H7 (cell line): Measurements from ENCODE around the gene CYP21A2.

GRCh38 chr6:31821913-31822993 lies 5.3 kb upstream of the HSPA1B start:
- RAMPAGE, long total RNA: no peak

GRCh38 chr6:31836190-31836759 lies 8.7 kb downstream of the HSPA1B start:
- RAMPAGE, long total RNA: no peak

DNA sequence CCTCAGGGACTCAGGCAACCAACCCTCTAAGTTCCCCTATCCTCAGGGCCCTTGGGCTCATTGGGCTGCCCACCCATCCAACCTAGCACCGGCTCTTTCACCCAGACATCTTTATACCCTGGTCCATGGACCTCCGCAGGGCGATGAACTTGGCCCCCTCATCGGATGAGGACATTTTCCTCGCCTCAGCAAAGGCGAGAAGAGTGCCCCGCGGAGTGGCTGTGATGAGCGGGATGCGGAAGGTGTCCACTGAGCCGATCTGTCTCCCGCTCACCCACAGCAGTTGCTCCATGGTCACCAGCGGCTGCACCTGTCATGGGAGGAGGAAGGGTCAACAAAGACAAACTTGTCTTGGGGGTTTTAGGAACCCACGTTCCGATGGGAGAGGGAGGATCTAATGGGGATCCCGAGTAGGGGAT lies 730 bp downstream of the NEU1 start:
- RAMPAGE, long total RNA: no peak

- RAMPAGE, long total RNA: no peak
Measured at GRCh38 chr6:31874291-31875098, 4.3 kb downstream of the SLC44A4 start.

- RAMPAGE, long total RNA: no peak
Measured at GRCh38 chr6:31900796-31901190, 1.1 kb downstream of the ZBTB12 start.

DNA sequence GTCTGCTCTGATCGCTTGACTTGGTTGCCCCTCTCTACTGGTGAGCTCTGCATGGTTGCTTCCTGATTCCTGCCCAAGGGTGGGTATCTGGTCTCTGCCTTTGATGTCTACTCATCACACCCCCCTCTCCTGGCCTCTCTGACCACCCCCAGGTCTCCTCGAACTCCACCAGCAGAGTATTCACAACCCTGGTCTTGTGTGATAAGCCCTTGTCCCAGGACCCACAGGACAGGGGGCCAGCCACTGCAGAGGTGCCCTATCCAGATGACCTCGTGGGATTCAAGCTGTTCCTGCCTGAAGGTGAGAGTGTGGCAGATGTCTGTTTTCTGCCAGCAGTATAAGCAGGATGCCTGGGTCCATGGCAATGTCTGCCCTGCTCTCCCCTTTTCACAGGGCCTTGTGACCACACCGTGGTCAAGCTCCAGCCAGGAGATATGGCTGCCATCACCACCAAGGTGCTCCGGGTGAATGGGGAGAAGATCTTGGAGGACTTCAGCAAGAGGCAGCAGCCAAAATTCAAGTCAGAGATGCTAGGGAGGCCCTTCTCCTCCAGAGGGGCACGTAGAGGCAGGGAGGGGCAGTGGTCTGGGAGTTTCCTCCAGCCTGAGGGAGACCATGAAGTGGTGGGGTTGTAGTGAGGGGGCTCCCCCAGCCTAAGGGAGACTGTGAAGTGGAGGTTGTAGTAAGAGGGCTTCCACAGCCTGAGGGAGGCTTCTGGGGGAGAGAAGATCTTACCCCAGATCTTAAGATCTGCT lies 4.2 kb downstream of the DXO start:
- RAMPAGE, long total RNA: no peak

- RAMPAGE, long total RNA: no peak
Measured at GRCh38 chr6:32037882-32039125, at the start of gene CYP21A2. Gene CYP21A2, plus strand, starts transcription at chr6:32038415.

DNA sequence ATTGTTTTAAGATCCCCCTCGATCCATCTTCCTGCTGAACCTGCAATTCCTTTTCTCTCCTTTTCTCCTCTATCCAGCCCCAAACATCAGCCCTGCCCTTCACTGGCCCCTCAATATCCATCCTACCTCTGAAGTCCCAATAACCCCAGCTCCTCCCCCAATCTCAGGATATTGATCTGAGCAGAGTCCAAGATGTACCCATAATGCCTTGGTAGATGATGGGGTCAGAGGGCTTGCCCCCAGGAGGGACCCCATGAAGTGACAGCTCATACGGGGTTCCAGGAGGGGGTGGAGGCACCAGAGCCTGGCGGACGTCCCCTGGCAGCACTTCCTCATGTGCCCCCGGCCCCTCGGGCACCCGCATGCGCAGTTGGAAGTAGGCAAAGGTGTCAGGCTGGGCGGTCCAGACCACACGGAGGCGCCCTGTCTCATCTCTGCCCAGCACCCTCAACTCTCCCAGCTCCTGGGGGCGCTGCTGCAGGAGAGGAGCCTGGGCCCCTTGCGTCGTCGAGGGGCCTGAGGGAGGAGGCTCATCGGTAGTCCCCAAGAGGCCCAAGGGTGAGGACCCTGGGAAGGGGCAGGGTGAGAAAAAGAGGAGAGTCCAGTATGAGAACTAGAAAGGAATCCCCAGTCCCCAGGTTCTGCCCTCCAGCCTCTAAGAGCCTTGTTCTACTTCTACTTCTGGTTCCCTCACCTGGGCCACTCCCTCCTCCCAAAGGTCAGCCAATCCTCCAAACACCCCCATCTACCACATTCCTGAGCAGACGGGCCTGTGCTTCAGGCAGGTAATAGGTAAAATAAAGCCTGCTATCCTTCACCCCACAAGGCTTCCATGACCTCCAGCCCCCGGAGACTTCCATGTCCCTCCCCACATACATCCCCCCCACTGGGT lies 23.3 kb downstream of the TNXB start:
- RAMPAGE, long total RNA: no peak

- RAMPAGE, long total RNA: no peak
Measured at GRCh38 chr6:32110554-32111085, 1.5 kb upstream of the TNXB start.

DNA sequence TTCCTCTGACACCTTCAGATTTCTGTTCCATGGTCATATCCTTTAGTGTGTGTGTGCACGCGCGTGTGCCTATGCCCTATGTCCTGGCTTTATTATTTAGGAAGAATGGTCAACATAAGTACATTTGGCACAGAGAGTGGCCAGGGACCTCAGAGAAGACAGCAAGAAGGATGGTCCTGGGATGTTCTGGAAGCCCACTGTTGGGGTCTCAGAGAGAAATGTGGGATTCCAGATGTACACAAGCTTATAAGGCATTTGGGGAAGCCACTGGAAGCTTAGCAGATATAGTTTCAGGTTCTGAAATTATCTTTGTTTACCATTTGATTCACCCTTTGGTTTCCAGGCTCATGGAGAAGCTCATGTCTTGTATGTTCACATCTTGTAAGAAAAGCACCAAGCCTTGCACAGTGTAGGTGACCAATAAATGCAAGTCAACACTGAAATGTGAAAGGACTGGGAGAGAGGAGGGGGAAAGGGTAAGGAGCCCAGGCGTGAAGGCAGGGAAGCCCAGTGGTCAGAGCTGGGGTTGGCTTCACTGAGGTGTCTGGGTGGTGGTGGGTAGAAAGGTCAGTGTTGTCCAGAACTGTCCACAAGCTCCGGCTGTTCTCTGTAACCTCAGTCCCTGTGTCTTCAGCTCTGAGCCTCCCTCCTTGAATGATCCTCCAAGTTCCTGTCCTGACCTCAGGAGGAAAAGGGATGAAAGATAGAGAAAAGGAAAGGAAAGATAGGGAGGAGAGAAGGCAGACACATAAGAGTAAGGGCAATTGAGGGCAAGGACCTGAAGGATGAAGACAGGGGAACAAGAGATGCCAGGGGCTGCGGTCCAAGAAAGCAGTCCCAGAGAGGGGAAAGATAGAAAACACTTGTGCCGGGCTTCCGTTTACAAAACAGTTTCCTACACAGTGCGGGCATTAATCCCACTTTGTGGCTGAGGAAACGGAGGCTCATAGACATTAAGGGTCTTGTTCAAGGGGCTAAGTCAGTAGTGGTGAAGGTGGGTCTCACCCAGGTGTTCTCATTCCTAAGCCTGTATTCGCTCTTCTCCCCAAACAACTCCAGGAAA lies 2.3 kb upstream of the TNXB start:
- RAMPAGE, long total RNA: no peak

DNA sequence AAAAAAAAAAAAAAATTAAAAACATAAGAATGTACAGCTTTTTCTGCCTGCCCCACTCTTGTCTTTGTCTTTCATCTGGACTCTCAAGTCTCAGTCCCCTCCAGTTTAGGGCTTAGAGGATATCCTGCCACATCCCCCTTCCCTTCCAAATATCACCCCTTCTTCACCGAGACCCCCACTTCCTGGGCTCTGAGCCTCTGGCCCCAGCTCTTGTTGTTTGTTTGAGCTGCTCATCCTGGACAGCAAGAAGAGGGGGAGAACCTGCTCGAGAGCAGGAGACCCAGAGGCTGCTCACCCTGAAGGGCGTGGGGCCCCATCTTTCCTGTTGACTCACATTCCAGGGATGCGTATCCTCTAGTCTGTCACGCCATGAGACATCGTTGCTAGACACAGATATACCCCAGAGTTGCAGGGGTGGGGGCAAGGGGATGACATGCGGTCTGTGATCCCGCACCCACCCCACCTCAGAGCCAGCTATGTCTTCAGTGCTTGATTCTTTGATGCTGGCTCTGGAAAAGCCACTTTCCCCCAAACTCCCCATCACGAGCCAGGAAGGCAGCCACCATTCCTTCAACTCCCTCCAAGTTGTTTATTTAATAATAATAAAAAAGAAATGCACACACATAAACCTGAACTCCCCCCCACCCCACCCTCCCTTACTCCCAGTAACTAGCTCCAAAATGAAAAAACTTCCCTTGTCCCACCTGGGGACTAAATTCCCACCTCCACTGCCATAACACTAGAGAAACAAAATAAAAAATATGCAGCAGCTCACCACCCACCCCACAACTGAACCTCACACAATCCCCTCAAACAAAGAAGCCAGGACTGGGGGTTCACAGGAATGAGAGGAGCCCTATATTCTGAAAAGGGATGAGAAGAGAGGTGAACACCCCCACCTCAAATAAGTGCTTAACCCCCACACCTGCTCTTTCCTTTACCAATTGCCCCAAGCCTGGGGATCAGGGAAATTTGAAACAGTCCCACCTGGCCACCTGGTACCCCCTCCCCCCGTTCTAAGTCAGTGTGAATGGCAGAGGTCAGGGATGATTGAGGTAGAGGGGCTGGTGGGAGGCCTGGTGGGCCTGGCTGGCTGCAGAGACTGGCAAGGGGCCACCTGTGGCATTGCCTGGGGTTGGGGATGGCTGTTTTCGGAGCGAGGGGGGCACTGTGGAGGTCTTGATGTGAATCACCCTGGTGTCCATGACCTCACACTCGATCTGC lies 6.0 kb upstream of the TNXB start:
- RAMPAGE, long total RNA: no peak

GRCh38 chr6:32162748-32163477 lies 1.5 kb upstream of the EGFL8 start:
- RAMPAGE, long total RNA: no peak

DNA sequence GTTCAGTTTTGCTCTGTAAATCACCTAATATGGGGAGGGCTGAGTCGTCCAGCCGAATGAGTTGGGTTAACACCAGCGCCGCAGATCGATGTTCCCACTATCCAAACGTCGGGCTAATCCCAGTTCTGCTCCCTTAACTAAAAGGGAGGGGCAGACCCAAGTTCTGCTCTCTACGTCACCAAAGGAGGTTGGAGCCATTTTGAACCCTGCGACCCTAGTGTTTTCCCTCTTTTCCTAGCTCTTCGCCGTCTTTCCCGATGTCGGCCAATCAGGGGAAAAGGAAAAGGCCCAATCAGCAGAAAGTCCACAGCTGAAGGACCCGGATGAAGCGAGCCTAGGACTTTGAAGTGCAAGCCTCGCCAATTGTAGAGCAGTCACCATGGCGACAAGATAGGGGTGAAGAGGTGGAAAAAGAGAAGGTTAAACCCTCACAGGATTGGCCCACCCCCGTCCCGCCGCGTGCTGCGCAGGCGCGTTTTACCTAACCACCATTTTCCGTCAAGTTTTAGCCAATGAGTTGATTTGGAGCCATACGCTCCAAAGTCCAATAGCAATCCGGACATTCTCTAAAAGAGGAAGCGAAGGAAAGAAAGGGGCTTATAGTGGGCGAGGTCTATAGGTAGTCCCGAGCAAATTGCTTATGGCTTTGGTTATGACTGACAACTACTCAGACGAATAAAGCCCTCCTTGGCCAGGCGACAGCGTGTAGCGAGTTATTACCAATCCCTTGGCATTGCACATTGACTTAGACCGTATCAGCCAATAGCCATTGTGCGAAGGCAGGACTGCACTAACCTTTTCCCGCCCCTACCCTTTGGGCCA lies 474 bp upstream of the RNF5 start:
- RAMPAGE, long total RNA: no peak

DNA sequence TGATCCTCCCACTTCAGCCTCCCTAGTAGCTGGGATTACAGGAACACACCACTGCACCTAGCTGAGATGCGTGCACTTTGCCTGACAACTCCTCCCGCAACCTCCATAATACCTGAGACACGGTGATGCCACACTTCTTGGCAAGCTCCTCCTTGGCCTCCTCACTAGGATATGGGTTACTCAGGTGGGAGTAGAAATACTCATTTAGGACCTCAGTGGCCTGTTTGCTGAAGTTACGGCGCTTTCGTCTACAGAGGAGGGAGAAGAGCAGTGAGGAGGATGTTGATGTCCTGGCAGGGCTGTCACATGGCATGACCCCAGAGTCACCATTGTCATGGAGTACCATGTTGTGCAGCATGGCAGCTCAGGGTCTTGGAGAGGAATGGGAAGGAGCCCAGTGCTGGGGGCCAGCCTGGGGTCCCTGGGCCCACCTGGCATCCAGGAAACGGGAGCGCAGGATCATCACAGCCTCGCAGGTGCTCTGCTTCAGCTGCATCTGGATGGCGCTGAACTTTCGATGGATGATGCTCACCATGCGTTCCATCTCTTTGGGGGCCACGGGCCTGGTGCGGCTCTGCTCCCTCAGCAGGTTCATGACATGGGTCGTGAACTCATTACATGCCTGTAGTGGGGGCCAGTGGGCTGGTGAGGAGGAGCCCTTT lies 2.3 kb downstream of the PBX2 start:
- RAMPAGE, long total RNA: no peak

GRCh38 chr6:32441879-32442460 lies 2.3 kb downstream of the HLA-DRA start:
- RAMPAGE, long total RNA: no peak

GRCh38 chr6:32584610-32584957 lies 5.1 kb downstream of the HLA-DRB1 start:
- RAMPAGE, long total RNA: no peak

DNA sequence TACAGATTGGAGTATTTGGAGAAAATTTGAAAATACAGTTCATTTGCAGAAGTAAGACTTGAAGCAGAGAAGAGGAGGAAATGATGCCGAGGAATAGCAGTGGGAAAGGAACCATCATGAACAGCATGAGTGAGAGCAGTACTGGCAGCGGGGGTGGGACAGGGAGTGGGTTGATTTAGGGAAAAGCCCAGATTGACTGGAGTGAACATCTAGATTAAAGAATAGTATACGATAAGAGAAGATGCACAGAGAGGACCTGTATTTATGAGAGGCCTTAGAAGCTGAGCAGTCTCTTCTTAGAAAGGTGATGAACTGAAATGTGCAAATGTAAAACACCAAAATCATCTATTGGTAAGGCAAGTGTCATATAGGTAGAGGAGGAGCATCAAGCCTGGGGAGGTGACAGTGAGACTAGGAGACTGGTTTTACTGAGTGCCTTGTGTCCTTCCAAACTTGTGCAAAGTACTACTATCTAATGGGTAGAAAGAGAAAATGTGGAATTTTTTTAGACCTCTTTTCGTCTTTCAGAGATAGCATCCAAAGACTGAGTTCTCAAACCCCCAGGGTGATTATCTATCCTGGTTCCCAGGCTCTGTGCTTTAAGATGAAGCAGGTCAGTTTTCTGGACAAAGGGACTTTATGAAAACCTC lies 18.0 kb upstream of the HLA-DRB1 start:
- RAMPAGE, long total RNA: no peak

GRCh38 chr6:32622314-32623484 lies 14.5 kb upstream of the HLA-DQA1 start:
- RAMPAGE, long total RNA: no peak

DNA sequence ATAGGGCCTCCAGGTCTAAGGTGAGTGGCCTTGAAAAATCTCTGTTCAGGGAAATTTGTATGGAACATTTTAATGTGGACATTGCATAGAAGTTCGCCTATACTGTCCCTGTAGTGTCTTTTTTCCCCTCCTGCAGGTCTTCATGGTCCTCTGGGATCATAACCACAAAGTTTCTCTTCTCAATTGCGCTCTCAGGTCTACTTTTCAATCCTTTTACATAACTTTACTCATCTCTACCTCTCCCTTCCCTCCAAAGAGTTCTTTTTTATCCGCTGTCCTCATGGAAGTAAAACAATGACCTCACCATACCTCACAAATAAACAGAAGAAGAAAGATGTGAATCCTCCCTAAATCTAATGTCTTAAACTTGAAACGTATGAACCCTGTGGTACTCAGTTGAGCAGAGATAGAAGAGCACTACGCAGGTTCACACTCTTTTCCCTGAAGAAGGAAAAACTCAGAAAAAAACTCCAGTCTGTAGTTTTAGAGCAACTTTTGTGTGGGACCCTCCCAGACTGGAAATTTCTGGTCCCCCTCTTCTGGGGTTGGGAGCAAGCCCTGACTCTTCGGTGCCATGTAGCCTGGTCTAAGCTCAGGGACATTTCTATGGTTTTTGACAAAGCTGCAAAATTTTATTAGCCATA lies 12.0 kb upstream of the HLA-DQA1 start:
- RAMPAGE, long total RNA: no peak

- RAMPAGE, long total RNA: no peak
Measured at GRCh38 chr6:32664060-32665513, 1.9 kb downstream of the HLA-DQB1 start.